ENCODE data around the genes CASK and PPP1R2C.

GRCh38 chrX:40158236-40158873 lies 60.6 kb upstream of the BCOR start:
- RRBS: 36% methylated on average over 7 of the region's 63 CpGs

DNA sequence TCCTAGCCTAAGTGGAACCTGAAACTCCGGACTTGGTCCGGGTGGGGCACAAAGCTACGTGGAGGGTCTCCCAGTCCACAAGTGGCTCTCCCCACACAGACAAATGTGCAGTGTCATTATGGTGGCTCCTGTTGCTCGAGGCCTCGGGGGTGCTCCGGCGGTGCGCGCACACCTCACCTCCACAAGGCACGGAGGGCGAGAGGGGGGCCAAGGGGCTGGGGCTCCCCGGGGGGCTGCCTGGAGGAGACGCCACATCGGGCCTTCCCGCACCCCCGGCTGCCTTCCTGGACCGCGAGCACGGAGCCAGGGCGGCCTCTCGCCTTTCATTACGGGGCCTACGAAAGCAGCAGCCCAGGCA lies 70.7 kb upstream of the BCOR start:
- RRBS: 96% methylated on average over 14 of the region's 23 CpGs

DNA sequence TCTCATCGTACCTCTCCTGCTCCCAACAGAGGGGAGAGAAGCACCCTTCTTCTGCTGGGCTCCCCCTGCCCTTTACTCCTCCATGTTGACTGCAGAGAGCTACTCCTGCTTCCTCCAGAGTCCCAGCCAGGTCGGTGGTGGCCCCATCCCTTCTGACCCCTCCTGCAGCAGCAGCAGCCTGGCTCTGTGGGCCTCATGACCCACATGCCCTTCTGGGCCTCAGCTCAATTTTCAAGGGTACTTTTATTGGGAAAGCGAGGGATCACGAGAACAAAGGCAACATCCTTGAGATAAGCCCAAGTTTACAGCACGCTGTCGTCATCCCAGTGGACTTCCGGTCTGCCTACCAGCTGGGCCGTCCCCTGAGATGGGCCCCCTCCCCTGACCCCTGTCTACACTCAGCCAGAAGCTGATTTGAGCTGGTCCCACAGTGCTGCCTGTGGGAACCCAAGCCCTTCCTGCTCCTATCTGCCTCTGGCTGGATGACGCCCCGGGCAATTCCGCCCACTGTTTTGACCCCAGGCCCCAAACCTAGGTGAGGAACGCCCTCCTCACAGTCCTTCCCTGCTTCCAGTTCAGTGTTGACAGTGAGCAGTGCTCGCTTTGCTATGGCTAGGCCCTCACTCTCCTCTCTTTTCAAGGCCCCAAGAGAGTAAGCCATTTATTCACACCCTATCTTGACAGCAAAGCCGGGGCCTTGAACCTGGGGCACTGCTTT lies 164.4 kb upstream of the BCOR start:
- RRBS: no CpG with 5 or more reads among the region's 14 CpGs

DNA sequence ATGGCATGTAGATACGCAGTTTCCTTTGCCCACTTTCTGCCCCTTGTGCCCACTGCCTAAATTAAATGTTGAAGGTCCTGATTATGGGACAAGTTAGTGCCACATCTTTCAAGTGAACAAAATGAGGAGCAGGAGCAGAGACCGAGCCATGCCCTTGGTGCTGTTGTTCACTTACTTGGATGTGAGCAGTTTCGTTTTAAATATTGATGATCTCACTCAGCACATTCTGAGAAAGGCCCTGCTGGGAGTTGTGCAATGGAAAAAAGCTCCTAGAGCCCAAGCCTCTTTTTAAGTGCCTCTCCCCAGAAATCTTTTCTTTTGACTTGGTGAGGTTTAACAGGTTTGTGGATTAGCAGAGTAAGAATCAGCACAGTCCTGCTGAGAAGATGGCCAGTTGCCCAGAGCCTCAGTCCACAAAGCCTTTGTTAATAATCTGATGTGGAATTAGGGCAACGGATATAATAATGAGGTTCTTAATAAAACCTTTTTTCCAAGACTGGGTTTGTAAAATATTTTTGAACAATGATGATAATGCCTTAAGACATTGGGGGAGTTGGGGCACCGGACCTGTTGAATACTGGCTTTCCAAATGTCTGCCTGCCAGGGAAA lies 157.5 kb upstream of the ATP6AP2 start:
- RRBS: no CpG with 5 or more reads among the region's 5 CpGs

GRCh38 chrX:40513063-40513663 lies 67.6 kb upstream of the ATP6AP2 start:
- RRBS: no CpG with 5 or more reads among the region's 9 CpGs

GRCh38 chrX:41045816-41046634 lies 39.2 kb upstream of the USP9X start:
- RRBS: no CpG with 5 or more reads among the region's 8 CpGs

- RRBS: no CpG with 5 or more reads among the region's 10 CpGs
These were observed 2.0 kb downstream of the USP9X start for GRCh38 chrX:41087097-41087727.

- RRBS: no CpG with 5 or more reads among the region's 1 CpG
These were observed 19.7 kb downstream of the USP9X start for GRCh38 chrX:41104989-41105287.

DNA sequence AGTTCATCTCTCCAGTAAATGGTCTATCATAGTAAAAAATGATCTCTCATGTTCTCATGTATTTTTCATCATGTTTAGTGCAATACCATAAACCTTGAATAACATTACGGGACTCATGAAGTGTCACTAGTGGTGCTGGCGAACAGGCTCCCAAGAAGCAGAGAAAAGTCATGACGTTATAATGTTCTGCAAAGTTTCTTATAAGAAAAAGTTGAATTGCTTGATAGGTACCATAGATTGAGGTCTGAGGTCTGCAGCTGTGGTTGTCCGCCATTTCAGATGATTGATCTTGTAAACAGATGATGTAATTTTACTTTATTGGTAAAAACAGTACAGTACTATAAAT lies 28.8 kb downstream of the USP9X start:
- RRBS: no CpG with 5 or more reads among the region's 4 CpGs

DNA sequence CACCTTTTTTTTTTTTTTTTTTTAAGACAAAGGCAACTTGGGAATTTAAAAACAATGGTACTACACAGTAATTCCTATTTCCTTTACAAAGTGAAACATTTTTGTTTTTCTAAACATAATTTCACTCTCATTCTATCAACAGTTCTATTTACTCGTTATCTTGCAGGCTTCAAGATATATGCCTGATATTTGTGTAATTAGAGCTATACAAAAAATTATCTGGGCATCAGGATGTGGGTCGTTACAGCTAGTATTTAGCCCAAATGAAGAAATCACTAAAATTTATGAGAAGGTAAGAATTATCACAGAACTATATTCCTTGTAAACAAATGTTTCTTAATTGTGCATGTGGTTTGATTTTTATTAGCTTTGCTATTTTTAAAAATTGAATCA lies 102.6 kb downstream of the USP9X start:
- RRBS: no CpG with 5 or more reads among the region's 2 CpGs

DNA sequence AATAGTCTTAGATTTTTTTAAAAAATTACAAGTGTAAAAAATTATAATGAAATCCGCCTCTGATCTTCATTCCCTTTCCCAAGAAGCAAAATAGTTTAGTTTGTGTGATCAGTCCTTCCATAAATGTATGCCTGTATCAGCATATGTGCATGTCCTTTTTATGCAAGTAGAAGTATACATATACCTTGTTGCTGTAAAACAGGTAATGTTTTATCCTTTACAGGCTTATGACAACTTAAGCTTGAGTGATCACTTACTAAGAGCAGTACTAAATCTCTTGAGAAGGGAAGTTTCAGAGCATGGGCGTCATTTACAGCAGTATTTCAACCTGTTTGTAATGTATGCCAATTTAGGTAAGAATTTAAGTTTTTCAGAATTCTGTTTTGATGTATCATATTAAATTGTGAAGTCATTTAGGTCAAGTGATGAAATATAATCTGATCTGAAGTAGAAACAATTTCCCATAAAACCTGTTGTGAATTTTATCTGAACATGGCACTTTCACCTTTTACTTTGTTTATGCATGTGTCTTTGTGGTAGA lies 115.0 kb upstream of the DDX3X start:
- RRBS: no CpG with 5 or more reads among the region's 2 CpGs

- RRBS: no CpG with 5 or more reads among the region's 5 CpGs
These were observed 12.1 kb downstream of the DDX3X start for GRCh38 chrX:41346112-41346483.

DNA sequence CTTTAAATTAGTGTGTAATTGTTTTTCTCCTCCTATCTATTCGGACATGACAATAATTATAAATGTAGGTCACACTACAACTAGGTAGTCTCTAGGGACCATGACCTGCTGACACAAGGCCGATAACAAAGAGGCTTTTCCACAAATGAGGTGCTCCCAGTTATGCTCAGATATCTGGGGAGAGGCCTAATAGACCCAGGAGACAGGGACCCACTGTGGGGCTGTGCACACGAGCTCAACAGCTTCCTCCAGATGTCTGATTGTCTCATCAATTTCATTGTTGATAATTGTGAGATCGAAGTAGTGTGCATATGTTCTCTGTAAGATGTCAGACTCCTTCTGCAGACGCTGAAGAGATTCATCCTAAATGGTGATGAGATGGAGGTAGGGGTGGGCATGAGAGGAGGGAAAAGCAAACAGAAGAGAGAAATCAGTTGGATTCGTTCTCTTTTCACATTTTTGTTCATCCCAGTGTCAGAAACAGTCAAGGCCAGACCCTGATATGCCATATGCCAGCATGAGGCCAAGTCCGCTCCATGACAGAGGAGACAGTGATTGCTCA lies 73.2 kb downstream of the NYX start:
- RRBS: no CpG with 5 or more reads among the region's 7 CpGs

DNA sequence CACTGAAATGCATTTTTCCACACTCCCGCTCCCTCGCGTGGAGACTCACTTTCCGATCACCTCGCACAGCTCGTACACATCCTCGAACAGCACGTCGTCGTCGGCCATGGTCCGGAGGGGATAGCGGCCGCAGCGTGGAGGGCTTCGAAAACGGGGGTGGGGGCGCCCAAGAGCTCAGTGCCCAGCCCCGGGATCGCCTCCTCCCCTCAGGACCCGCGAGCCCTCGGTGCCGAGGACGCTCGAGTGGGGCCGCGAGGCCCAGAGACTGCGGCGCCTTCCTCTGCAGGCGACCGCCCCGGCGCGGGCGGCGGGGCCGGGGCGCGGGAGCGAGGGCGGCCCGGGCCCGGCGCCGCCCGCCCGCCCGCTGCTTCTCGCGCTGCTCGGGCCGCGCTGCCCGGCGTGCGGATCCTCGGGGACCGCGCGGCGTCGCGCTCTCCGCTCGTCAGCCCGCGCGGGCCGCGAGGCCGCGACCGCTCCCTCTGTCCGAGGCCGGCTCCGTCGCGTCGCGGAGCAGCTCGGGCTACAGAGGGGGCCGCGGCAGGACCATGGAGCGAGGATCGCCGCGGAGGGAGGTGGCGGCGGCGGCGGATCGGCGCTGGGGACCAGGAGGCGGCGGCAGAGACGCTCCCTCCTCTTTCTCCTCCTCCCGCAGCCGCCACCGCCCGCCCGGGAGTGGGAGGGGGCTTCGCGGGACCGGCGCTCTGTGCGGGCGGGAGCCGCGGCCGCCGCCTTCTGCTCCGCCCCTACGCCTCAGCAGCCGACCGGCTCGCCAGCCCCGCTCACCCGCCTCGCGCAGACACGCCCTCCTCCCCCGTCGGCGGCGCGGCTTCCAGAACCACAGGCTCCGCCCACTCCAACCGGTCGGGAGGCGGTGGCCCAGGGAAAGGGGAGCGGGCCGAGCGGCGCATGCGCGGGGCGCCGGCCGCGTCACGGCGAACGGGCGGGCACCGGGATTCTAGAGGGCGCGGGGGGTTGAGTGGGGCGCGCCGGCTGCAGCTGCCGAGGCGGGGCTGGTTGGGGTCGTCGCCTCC lies at the start of gene CASK:
Gene CASK, minus strand, starts transcription at position 674 of the 1,031 bp plus-strand sequence.
- RRBS: 3% methylated on average over 62 of the region's 155 CpGs

DNA sequence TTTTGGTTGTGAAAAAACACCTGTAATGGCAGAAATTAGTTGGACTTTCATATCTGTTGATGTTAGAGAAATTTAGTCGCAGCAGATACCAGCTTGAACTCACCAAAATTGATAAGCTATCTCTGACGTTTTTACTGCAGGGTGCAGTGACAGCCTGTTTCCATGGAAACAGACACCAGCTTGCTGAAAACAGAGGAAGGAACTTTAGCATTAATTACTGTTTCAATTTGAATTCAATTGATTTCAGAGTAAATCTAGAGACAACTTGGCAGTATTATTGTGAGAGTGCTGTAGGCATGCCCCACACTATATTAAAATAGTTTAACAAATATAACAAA lies 246.5 kb downstream of the PPP1R2C start:
- RRBS: no CpG with 5 or more reads among the region's 2 CpGs

GRCh38 chrX:42777881-42778598 lies at the start of gene PPP1R2C:
Gene PPP1R2C, minus strand, starts transcription at chrX:42778163.
- RRBS: 96% methylated on average over 6 of the region's 48 CpGs

DNA sequence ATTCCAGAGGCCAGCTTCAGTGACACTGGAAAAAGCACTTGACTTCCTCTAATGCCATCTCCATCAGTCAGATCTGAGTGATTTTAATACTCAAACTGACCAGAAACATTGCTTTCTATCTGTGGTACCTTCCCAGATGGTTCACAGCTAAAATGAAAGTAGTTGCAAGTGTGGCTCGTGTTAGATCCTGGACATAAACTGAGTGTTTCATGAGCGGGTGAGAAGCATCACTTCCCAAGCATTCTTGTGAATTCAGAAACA lies 2.5 kb downstream of the MAOA start:
- RRBS: no CpG with 5 or more reads among the region's 2 CpGs

- RRBS: no CpG with 5 or more reads among the region's 4 CpGs
These were observed 44.0 kb downstream of the MAOA start for GRCh38 chrX:43699971-43700646.

DNA sequence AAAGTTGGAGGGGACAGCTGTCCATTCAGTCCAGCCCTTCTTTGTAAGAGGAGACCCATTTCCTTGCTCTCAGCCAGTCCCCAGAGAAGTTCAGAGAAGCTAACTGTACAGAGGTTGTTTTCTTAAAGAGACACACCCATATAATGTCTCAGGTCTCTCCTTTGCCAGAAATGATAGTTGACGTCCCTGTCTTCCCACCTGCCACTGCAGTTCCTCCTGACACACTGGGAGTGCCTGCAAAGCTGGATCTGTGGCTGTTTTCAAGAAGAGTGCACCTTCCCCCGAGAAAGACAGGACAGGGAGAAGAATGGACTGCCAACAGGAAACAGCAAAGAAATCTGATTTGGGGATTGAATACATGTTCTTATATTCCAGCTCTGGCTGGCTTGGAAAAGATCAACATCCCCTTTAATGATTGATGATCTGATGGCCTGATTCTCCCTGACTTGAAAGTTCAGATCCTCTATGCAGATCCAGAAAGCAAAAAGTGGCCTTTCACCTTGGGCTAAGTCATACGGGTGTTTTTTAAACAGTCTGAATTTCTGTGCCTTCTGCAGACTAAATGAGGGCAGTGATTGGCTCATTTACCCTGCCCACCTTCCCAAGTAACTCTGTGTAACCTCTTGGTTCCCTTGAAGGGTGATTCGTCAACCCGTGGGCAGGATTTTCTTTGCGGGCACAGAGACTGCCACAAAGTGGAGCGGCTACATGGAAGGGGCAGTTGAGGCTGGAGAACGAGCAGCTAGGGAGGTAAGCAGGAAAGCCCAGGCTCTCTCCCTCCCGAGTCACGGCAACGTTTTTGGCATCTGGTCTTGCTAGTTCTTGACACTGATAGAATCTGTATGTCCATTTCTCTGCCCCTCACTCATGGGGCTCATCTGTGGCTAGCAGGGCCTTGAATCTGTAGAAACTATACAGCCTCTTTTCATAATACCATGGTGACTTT lies 87.3 kb downstream of the MAOA start:
- RRBS: no CpG with 5 or more reads among the region's 11 CpGs